Peripheral blood mononuclear cell (primary cell): ENCODE measurements around the genes SRP9 and EPHX1.

DNA sequence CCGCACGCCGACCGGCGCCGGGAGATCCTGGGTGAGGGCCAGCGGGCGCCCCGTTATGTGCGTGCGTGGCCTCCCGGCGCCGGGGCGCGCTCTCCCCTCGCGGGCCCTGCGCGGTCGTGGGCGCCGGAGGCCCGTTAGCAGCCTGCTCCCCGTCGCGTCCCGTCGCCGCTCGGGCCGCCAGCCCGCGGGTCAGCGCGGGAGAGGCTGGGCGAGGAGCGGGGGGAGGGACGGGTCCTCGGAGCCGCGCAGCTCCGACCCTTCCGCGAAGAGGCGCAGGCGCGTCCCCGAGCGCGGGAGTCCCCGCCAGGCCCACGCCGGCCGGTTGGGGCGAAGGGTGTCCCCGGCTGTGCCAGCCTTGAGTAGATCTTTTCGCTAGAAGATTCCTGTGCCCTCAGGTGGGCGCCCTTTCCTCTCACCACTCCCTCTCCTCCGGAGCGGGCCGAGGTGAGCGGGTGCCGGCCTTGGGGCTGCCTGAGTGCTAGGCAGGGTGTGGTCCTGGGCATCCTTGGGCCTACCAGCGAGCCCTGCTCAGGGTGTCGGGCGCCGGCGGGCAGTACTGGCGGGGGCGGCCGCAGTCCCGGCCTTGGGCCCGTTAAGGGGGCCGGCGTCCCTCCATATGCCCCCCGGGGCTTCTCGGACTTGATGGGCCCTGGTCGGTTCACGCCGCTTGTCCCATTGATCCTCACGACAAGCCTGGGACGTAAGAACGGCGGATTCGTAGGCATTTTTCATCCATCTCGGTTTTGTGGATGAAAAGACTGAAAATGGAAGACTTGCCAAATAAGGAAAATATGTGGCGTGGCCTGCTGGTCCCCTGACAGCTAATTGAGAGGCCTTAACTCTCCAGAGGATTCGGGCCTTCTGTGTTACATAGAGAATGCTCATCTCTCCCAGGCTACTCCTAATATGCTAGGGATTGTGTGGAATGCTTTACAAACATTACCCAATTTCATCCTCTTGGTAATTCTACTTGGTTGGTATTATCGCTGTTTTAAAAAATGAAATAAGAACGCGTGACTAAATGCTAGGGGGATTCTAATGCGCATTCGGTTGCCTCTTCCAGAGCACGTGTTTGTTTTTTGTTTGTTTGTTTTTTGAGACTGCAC, 701 bp downstream of the DEGS1 start:
- PRO-cap, 8 experiments = peak in 8 of 8 experiments; most common plus-strand start position 265 of the sequence (in 2); most common minus-strand start position 171 of the sequence (in 5)

GRCh38 chr1:224213203-224213959, 30.3 kb downstream of the DEGS1 start:
- PRO-cap, 8 experiments = no peak in any of the 8 experiments

DNA sequence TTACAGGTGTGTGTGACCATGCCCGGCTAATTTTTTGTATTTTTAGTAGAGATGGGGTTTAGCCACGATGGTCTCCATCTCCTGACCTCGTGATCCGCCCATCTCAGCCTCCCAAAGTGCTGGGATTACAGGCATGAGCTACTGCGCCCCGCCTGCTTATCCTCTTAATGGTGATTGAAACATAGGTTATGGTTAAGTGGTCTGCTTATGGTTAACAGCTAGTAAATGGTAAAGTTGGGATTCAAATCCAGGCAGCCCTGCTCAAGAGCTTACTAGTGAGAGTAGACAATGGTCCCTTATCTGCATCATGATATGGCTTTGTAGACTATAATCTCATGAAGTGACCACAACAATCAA, 37.9 kb downstream of the CNIH4 start:
- PRO-cap, 8 experiments = peak in 5 of 8 experiments; most common minus-strand start position 162 of the sequence (in 4)

DNA sequence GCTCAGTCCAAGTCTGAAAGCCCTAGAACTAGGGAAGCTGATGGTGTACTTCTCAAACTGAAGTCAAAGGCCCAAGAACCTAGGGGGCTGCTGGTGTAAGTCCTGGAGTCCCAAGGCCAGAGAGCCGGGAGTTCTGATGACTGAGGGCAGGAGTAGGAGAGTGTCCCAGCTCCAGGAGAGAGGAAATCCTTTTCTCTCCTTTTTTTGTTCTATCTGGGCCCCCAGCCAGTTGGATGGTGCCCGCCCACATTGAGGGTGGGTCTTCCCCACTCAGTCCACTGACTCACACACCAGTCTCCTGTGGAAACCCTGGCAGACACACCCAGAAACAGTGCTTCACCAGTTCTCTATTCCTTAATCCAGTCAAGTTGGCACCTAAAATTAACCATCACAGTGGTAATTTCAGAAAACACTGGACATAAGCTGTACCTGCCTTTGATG, 12.6 kb upstream of the WDR26 start:
- PRO-cap, 8 experiments = no peak in any of the 8 experiments

- PRO-cap, 8 experiments = peak in 2 of 8 experiments; most common minus-strand start chr1:225416270 (in 2)
Measured at GRCh38 chr1:225416153-225416367, 11.8 kb downstream of the LBR start.

DNA sequence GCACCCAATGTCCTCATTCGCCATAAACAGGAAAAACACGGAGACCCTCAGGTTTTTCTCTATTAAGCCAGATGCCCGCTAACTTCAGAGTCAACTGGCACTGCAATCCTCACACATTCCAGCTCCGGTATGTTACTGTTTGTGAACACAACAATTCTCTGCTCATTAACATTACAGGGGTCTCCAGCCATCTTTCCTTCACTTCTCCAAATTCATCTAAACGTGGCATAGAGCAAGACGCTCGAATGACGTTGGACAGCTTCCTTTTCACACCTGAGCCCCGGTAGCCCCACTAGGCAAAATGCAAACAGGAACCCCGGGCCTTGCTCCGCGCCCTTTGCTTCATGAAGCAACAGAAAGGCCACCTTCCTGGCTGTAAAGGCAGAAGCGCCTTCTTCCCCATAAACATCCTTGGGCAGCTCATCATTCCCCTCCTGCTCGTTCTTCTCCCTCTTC, 1.4 kb downstream of the LBR start:
- PRO-cap, 8 experiments = peak in 5 of 8 experiments; most common plus-strand start position 321 of the sequence (in 5); most common minus-strand start position 131 of the sequence (in 4)

GRCh38 chr1:225519153-225519631, 91.4 kb upstream of the LBR start:
- PRO-cap, 8 experiments = no peak in any of the 8 experiments

DNA sequence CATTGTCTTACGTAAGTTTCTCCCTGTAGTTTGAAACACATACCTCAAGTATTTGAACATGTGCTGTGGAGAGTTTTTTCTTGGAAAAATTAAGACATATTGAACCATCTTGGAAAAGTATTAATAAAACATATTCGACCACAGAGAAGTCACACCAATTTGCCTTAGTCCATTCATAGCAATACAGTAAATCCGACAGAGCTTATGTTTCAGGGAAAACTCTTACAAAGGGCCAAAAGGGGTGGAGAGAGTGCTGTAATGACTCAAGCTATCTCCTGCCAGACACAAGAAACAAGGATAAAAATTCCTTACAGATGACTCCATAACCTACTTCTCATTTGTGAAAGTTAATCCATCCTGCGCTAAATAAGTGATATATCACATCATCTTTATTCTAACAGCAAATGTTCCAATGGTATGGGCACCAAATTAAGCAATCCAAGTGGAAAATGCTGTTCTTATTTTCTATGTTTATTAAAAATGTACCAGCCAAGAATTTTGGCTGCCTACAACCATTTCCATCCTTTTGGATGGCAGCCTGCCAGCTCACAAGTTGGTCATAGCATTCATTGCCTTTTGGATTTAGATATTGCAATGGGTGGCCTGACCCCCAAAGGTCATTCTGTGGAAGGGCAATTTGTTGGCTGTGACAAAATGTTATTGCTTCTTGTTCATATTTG, 2.6 kb upstream of the ENAH start:
- PRO-cap, 8 experiments = no peak in any of the 8 experiments

DNA sequence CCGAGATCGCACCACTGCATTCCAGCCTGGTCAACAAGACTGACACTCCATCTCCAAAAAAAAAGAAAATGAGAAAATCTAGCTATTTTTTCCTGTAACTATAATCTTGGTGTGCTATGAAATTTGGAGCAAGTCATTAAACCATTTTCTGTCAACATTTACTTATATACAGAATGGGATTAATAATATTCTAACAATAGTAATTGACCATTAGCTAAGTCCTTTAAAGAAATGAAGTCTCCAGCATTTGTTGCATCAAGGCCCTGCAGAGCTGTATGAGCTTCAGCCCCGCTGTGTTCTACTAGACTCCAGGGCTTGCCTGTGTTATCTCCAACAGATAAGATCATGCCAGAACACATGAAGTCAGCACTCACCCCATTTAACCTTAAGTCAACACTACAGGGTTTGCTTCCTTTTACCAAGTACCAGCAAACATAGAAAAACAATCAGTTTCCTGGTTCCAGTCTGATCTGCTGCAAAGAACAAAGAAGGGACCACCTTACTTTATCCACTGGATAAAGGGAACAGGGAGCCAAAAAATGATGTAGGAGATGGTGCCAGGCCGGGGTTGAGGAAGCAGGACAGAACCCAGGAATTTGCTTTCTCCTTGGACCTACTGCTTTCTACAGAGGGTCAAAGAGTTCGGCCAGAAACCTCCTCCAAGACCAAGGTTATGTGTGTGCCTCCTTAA, 41.2 kb upstream of the ENAH start:
- PRO-cap, 8 experiments = no peak in any of the 8 experiments

- PRO-cap, 8 experiments = peak in 8 of 8 experiments; most common plus-strand start chr1:225777832 (in 6); most common minus-strand start chr1:225777563 (in 7)
Measured at GRCh38 chr1:225776643-225777973, at the start of gene SRP9. Gene SRP9, plus strand, starts transcription at chr1:225777826.

- PRO-cap, 8 experiments = peak in 7 of 8 experiments; most common plus-strand start chr1:225810124 (in 7); most common minus-strand start chr1:225809941 (in 1)
Measured at GRCh38 chr1:225809833-225810706, at the start of gene EPHX1. Gene EPHX1, plus strand, starts transcription at chr1:225810124.

DNA sequence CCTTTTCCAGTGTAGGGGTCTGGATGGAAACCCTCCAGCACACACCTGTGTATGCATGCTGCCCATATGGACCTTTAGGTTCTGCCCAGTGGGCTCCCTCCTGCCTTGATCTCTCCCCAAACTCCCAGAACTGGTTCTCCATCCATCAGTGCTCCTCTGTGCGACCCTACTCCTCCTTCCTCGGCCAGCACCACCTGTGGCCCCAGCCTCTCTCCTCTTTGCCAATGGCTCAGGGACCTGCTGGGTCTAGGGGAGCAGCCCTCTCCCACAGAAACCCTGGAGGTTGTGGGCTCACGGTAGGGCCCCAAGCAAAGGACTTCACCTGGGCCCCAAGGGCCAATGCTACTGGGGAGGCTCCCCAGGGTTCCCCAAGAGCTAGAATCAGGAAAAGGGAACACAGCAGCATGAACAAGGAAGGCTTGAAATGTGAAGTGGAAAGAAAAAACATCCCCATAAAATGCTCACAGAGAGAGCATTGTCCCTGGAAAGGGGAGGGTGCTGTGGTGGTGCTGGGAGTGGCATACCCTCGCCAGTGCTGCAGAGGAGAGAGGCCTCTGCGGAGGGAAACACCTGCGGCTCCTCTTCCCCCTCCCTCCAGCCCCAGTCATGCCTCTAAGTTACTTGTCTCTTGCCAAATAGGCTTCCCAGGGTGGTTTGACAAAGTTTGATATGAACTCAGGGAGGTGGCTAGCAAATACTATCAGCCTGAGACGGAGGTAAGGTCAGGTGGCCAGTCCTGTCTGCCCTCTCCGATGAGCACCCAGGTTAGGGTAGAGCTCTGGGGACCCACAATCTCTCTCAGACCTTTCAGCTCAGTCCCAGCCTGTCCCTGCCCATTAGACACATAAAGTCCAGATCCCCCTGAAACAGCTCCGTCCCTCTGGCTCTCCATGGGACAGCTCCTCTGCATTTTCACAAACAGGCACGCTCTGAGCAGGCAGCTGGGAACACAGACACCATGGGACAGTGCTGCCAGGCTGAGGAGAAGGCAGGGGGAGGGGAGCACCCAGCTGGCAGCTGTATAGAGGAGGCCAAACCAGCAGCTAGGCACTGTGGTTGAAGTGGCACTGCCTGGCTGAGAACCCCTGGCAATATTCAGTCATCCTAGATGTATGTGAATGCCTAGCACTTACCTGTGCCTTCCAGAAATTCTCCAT, 2.4 kb downstream of the TMEM63A start:
- PRO-cap, 8 experiments = no peak in any of the 8 experiments

DNA sequence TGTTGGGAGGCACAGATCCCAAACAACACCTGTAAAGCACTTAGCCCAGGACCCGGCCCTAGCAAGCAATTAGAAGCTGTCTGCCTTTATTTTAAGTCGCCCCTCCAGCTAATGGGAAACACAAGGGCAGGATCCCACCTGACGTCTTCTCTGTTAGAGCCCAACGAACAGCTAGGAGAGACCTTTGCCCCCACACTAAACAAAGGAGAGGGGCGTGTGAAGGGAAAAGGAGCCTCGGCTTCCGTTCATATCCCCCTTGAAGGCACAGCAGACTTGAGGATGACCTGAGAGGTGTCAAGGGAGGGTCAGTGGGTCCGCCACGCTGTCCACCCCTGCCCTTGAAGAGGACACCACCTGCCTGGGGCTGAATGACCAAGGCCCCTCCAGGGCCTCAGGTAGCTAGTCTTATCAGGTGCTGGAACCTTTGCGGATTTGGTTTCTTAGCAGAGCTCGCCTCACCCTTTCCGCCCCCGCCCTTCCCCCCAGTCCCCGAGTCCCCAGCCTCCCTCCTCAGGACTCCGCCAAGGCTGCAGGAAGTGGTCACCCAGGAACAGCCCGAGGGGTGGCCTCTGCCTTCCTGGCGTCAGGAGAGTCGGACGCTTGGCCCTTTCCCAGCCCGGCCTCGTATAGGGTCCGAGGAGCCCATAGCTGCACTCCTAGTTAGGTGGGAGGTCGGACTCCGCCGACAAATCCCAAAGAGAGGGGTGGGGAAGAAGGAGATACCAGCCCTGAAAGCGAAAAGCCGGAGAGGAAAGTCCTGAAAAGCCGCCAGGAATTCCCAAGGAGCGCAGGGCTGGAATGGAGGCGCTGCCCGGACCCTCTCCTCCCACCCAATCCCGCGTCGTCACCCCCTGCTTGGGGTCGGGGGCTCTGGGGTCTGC, 615 bp downstream of the TMEM63A start:
- PRO-cap, 8 experiments = peak in 3 of 8 experiments; most common plus-strand start position 513 of the sequence (in 3)

DNA sequence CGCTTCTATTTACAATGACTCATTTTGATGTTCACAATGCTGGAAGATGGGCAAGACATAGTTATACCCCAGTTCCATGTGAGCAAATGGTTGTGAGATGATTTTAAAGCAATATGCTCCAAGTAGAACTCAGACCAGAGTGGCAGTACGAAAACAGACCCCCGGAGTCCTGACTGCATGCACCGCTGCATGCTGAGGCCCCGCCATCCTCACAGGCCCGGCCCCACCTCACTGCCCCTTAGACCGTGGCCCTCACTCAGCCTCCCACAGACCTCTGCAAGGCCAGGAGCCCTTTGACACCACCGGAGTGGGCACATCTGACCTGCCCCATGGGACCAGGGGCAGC, 520 bp downstream of the LEFTY1 start:
- PRO-cap, 8 experiments = no peak in any of the 8 experiments

DNA sequence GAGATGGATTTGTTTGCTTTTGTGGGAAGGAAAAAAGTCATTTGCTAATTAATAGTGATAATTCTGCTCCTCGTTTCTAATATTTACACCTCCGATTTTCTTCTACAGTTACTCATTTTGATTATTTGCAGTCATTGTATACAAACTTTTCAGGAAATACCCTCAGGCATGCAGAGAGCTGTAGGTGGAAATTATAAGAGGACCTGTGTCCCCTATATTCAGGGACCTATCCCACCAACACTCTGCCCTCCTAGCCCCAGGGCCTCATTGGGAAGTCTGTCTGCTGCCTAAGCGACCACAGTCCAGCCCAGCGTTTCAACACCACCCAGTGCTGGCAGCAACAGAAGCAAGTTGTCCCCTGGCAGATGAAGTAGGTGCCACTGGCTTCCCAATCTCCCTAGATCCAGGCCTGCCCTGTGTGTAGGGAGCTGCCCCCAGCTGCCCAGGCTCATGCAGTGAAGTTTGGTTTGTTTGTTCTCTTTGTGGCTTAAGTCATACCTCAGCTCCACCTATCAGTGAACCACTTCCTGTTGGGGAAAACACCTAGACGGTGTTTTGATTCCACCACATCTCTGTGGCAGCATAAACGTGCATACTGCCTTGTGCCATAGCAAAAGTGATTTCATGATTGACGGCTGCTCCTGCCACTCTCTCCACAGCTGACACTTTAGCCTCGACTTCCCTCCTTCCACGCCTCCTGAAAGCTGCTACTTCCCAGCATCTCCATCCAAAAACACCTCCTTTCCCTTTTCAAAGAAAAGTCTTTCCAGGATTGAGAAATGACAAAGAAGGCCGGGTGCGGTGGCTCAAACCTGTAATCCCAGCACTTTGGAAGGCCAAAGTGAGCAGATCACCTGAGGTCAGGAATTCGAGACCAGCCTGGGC, 8.1 kb upstream of the LEFTY1 start:
- PRO-cap, 8 experiments = peak in 5 of 8 experiments; most common plus-strand start position 613 of the sequence (in 3); most common minus-strand start position 457 of the sequence (in 2)

- PRO-cap, 8 experiments = no peak in any of the 8 experiments
Measured at GRCh38 chr1:225919834-225920560, 4.1 kb downstream of the PYCR2 start.

DNA sequence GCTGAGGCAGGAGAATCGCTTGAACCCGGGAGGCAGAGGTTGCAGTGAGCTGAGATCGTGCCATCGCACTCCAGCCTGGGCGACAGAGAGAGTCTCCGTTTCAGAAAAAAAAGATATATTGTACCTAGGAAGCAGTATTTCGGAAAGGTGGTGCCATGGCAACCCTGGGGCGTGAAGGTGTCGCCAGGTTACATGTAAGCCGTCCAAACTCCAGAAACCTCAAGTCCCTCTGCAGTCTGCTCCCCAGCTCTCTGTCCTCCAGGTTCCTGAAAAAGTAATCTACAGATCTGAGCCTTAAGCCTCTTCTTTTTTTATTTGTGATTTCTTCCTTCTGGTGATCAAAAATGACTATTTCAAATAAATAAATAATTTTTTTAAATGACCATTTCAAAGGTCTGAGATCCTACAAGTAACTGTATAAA, 1.6 kb upstream of the SDE2 start:
- PRO-cap, 8 experiments = peak in 1 of 8 experiments; most common plus-strand start position 212 of the sequence (in 1); most common minus-strand start position 90 of the sequence (in 1)

- PRO-cap, 8 experiments = peak in 4 of 8 experiments; most common minus-strand start chr1:226061558 (in 1)
Measured at GRCh38 chr1:226061320-226061740, 1.2 kb upstream of the H3-3A start.

- PRO-cap, 8 experiments = peak in 8 of 8 experiments; most common plus-strand start chr1:226110764 (in 8); most common minus-strand start chr1:226110662 (in 6)
Measured at GRCh38 chr1:226110347-226111320, 48.1 kb downstream of the H3-3A start.

GRCh38 chr1:226153365-226154255, 32.9 kb downstream of the ACBD3 start:
- PRO-cap, 8 experiments = no peak in any of the 8 experiments